ENCODE data around the genes SRRM5, ZNF222, ZNF180 and PVR.

DNA sequence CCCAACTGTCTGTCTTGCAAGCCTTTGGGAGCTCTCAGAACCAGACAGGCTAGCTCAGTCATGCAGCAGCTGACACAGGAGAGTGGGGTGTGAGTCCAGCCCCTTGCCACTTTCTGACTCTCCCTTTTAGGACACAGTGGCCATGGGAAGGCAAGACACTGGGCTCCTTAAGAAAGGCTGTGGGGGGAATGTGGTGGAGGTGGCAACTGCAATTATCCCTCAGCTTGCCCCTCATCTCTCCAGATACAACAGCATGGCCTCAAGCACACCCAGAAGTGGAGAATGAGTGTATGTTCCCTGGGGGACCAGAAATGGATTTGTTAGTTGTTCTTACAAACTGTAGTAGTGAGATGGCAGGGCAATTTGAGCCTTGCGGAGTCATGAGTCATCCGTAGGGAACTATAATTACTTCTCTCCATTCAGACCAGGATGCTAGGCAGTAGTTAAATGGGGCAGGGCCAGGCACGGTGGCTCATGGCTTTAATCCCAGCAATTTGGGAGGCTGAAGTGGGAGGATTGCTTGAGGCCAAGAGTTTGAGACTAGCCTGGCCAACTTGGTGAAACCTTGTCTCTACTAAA lies 25.5 kb upstream of the CXCL17 start:
- PRO-cap, result no peak
- RAMPAGE, long total RNA, 2 experiments, result no peak in any of the 2 experiments

GRCh38 chr19:43501545-43502036 lies 3.0 kb downstream of the PHLDB3 start:
- PRO-cap, result no peak
- RAMPAGE, long total RNA, 2 experiments, result no peak in any of the 2 experiments

DNA sequence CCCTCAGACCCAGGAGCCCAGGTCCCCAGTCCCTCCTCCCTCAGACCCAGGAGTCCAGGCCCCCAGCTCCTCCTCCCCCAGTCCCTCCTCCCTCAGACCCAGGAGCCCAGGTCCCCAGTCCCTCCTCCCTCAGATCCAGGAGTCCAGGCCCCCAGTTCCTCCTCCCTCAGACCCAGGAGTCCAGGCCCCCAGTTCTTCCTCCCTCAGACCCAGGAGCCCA lies 2.7 kb upstream of the PHLDB3 start:
- PRO-cap, result no peak
- RAMPAGE, long total RNA, 2 experiments, result no peak in any of the 2 experiments

DNA sequence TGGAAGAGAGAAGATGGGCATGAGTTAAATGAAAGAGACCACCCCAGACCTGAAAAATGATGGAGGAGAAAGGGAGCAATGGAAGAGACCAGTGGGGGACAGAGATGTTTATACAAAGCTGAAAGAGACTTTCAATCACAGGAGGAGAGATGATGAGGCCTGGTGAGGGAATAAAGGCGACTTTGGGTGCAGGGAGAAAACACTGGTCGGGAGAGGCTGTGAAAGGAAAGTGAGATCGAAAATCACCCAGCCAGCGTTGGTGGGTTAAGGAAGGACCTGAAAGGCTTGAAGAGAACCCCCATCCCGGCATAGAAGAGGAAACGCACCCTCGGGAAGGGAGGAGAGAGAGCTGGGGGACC lies 4.3 kb downstream of the PINLYP start:
- PRO-cap, result no peak
- RAMPAGE, long total RNA, 2 experiments, result no peak in any of the 2 experiments

DNA sequence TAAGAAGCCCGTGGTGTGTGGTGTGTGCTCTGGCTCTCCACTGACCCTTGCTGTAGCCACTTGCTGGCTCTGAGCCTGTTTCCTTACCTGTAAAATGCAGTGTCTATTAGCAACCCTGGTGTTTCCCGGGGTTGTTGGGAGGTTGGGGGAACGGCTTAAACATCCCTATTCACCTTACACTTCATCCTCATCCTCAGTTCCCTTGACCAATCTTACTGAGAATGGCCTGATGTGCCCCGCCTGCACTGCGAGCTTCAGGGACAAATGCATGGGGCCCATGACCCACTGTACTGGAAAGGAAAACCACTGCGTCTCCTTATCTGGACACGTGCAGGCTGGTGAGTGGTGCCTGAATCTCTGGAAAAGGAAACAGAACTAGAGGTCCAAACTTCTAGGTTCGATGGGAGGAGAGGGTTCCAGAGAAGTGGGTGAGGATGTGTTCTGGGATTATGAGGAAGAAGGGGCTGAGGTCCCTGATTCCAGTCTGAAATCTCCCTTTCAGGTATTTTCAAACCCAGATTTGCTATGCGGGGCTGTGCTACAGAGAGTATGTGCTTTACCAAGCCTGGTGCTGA lies 5.9 kb downstream of the PINLYP start:
- PRO-cap, result no peak
- RAMPAGE, long total RNA, 2 experiments, result no peak in any of the 2 experiments

- PRO-cap, result no peak
- RAMPAGE, long total RNA, 2 experiments, result no peak in any of the 2 experiments
Measured at GRCh38 chr19:43592549-43593288, 3.2 kb downstream of the IRGQ start.

DNA sequence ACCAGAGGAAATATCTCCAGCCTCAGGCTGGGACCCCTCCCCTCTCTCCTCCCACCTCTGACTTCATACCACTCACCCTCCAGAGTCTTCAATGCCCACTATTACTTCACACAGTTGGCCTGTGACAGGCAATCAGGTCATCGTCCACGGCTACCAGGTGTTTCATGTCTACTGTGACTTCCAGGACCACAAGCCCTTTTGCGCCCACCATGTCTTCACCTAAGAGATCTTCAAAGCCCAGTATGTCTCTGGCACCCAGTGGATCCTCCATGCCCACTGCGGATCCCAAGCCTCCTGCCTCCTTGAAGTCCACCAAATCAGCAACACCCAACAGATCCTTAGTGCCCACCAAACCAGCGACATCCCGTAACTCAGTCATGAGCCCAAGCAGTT lies at the start of gene SRRM5:
Gene SRRM5, plus strand, starts transcription at position 176 of the 393 bp plus-strand sequence.
- PRO-cap, result no peak
- RAMPAGE, long total RNA, 2 experiments, result no peak in any of the 2 experiments

DNA sequence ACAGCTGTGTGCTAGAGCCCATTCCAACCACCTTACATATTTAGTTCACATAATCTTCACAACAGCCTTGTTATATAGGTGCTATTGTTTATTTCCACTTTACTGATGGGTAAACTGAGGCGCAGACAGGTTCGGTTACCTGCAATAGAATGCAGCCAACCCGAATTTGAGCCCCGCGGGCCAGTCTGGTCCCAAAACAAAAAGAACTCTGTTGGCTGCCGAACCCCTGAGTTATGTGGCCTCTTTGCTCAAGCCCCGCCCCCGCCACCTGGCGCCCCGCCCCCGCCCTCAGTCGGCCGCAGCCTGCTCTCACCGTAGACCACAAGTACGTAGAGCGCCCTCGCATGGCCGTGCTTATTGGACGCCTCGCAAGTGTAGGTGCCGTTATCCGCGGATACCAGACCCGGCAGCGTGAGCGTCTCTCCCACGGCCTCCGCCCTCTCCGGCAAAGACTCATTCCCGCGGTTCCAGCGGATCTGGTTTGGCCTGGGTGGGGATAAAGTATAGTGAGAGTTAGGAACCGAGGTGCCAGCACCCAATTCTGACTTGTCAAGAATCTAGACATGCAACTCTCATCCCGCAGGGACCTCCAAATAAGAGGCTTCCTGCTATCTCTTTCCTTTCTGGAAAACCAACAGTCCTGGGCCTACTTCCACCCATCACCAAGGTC lies 5.5 kb upstream of the ZNF428 start:
- PRO-cap, result no peak
- RAMPAGE, long total RNA, 2 experiments, result no peak in any of the 2 experiments

DNA sequence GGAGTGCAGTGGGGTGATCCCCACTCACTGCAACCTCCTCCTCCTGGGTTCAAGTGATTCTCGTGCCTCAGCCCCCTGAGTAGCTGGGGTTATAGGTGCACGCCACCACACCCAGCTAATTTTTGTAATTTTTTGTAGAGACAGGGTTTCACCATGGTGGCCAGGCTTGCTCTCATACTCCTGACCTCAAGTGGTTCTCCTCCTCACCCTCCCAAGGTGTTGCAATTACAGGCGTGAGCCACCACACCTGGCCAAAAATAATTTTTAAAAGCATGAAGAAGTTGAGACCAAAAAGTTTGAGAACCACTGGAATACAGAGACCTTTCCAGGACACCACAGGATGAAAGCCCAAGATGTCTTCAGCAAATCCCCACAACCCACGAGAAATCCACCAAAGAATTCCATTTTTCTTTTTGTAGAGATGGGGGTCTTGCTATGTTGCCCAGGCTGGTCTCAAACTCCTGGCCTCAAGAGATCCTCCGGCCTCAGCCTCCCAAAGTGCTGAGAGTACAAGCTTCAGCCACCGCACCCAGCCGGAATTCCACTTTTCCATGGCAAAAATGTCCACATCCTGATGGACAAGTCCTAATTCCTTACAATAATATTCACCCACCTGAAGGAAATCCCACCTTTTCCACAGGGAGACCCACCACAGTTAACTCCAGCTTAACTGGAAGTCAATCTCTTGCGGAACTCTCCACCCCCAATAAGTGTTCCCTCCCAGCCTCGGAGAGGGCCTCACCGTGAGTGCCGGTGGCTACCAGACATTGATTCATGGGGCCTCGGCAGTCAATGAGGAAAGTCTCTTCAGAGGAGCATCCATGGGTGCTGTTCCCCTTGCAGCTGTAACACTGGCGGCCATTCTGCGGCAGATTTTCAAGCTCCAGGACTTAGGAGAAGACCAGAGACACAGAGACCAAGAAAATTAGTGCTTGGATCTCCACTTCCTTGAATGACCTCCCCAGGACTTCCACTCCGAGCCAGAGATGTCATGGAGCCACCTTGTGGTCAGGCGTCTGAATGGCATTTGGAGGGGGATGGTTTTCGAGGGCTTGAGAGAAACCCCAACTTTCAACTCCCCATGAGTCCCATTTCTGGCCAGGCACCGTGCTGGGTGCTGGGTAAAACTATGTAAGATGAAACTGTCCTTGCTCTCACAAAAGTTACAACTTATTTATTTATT lies 12.2 kb upstream of the CADM4 start:
- PRO-cap, result unidirectional peak, minus-strand start at position 954 of the sequence
- RAMPAGE, long total RNA, 2 experiments, result no peak in any of the 2 experiments

DNA sequence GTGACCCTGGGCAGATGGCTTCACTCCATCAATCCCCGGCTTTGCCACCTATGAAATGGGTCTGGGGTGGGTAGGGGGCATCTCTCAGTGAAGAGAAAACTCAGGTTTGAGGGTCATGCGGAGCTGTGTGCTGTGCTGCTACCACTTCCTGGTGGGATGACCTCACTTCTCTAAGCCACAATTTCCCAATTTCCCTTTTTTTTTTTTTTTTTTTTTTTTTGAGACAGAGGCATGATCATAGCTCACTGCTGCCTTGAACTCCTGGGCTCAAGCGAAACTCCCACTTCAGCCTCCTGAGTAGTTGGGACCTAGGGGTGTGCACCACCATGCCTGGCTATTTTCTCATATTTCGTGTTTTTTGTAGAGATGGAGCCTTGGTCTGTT lies 4.7 kb upstream of the PLAUR start:
- PRO-cap, result no peak
- RAMPAGE, long total RNA, 2 experiments, result no peak in any of the 2 experiments

DNA sequence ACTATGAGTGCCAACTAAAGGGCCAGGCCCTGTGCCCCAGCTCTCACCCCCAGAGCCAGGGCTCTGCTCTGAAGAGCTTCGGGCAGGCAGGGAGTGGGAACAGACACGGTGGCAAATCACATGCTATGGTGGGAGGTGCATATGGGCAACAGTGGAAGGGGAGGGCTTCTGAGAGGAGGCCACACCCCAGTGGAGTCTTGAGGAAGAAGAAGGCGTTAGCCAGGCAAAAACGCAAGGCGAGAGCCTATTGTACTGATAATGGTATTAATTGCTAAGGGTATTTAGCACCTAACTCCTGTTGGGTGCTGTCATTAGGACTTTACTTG lies 15.8 kb downstream of the SMG9 start:
- PRO-cap, result no peak
- RAMPAGE, long total RNA, 2 experiments, result no peak in any of the 2 experiments

- PRO-cap, result no peak
- RAMPAGE, long total RNA, 2 experiments, result no peak in any of the 2 experiments
Measured at GRCh38 chr19:43751524-43751880, 3.3 kb downstream of the SMG9 start.

DNA sequence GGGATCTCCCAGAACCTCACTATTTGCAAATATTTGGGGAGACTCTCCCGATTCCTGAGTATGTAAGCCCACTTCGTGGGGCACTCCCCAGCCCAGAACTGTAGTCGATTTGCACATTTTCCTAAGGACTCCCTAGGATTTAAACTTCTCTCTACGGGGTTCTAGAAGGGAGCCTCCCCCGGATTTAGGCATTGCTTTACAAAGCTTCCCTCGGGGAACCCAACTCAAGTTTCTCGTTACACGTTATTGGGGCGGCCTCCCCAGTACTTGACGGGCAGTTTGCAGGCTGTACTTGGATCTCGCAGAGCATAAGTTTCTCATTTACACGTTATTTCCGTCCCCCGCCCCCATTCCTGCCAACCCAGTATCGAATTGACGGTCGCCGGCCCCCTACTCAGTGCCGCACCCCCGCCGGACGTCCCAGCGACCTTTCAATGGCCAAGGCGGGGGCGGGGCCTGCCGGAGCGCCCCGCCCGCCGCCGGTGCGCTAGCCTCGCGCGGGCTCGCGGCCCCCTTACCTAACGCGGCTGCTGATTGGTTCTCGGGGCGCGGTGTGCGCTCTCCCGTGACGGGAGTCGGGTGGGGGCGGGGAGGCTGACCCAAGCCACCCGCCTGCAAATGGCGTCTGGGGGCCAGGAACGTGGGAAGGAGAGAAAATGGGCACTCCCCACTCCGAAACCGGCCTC lies 483 bp downstream of the SMG9 start:
- PRO-cap, result bidirectional peak, plus-strand start at position 578 of the sequence, minus-strand start at position 436 of the sequence
- RAMPAGE, long total RNA, 2 experiments, result no peak in any of the 2 experiments

- PRO-cap, result unidirectional peak, plus-strand start at chr19:44025383
- RAMPAGE, long total RNA, 2 experiments, result start-site peak on the plus strand in 2 of 2 experiments, at chr19:44025333-44025390 at its widest, 7 to 29 reads per replicate
Measured at GRCh38 chr19:44024894-44026251, at the start of gene ZNF222. ZNF222 (plus strand) TSS chr19:44025379.

DNA sequence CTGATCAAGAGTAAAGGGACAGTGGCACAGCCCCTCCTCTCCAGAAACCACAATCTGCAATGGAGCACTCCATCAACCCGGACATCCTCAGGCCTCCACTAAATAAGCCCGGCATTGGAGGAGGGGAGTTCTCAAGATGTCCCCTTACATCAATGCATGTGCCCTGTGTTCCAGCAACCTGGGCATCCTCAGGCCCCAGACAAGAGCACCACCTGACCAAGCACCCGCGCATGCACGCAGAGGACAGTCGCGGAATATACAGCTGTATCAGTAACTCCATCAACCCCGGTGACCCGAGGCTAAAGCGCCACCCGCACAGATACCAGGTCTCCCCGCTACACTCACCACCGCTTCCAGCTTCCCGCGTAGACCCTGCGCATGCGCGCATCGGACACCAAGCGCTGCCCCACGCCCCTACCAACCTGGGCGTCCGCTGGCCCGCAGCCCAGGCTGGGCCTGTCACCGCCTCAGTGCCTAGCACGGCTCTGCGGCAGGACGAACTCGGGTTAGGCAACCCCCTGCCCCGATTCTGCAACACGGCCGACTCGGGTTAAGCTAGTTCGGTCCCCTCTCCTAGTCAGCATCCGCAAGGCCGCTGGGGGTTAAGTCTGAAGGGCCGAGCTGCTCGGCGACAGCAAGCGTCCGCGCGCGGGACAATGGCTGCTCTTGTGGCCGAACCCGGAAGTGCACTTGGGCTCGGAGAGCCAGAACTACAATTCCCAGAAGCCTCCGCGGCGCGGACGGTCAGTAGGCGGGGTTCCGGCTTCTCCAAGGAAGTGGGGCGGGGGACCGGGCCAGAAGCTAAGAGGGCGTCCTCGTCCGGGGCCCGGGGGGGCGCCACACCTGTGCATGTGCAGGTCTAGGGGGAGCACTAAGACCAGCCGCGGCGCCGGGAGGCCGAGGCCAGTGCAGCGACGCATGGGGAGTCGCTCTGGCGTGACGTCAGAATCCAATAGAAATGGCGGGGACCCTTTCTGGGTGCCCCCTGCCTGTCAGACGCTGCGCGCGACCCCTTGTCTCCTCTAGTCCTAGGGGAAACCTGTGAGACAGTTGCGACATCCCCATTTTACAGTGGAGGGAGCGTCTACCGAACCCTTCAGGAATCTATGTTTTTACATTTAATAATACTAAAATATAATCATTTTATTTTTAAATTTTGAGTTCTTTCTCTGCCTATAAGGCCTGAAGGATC lies at the start of gene ZNF180:
Gene ZNF180, minus strand, starts transcription at position 670 of the 1,192 bp plus-strand sequence.
- PRO-cap, result unidirectional peak, plus-strand start at position 443 of the sequence; bidirectional peak, plus-strand start at position 771 of the sequence, minus-strand start at position 668 of the sequence
- RAMPAGE, long total RNA, 2 experiments, result start-site peak on the minus strand in 2 of 2 experiments, centred at positions 665 to 666 of the sequence, 31 to 42 reads per replicate

- PRO-cap, result no peak
- RAMPAGE, long total RNA, 2 experiments, result no peak in any of the 2 experiments
Measured at GRCh38 chr19:44580447-44580927, 32.9 kb upstream of the IGSF23 start.

GRCh38 chr19:44643456-44644182 lies at the start of gene PVR:
PVR (plus strand) TSS chr19:44643910.
- PRO-cap, result bidirectional peak, plus-strand start at chr19:44643884, minus-strand start at chr19:44643806
- RAMPAGE, long total RNA, 2 experiments, result start-site peak on the plus strand in 1 of 2 experiments, at chr19:44643867-44643918 at its widest, 56 reads per replicate

GRCh38 chr19:44750640-44751604 lies 2.4 kb downstream of the BCL3 start:
- PRO-cap, result no peak
- RAMPAGE, long total RNA, 2 experiments, result no peak in any of the 2 experiments

GRCh38 chr19:44756851-44757717 lies 8.6 kb downstream of the BCL3 start:
- PRO-cap, result bidirectional peak, plus-strand start at chr19:44757565, minus-strand start at chr19:44757414
- RAMPAGE, long total RNA, 2 experiments, result start-site peak on the plus strand in 1 of 2 experiments, at chr19:44757519-44757574 at its widest, 7 reads per replicate

DNA sequence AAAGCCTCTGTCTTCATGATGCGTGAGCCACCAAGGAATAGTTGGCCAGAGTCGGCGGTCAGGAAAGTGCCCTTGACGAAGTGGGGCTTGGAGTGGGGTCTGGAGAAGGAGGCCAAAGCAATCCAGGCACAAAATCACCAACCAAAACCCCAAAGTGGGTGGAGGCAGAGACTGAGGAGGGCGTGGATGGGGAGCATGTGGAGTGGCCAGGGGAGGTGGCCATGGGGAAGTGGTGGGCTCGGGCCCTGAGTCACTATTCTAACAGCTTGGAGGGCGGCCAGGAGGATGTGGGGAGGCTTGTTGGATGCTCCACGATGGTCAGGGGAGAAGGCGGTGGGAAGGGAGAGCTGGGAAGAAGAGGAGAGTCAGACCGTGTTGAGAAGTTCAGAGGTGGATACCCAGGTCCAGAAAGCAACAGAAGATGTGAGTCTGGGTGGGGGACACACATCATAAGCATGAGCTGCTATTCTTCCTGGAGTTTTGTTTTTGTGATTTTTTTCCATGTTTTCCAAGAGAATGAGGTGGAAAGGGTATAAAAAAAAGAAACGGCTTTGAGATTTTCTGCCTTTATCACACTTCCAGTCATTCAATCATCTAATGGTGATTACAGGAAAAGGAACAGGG lies 20.9 kb upstream of the TOMM40 start:
- PRO-cap, result no peak
- RAMPAGE, long total RNA, 2 experiments, result no peak in any of the 2 experiments